ENCODE results near the gene MMRN2.

GRCh38 chr10:84329345-84329578 lies 873 bp downstream of the CCSER2 start:
- PRO-cap, 2 experiments = peak in 1 of 2 experiments; most common minus-strand start chr10:84329449 (in 1)

DNA sequence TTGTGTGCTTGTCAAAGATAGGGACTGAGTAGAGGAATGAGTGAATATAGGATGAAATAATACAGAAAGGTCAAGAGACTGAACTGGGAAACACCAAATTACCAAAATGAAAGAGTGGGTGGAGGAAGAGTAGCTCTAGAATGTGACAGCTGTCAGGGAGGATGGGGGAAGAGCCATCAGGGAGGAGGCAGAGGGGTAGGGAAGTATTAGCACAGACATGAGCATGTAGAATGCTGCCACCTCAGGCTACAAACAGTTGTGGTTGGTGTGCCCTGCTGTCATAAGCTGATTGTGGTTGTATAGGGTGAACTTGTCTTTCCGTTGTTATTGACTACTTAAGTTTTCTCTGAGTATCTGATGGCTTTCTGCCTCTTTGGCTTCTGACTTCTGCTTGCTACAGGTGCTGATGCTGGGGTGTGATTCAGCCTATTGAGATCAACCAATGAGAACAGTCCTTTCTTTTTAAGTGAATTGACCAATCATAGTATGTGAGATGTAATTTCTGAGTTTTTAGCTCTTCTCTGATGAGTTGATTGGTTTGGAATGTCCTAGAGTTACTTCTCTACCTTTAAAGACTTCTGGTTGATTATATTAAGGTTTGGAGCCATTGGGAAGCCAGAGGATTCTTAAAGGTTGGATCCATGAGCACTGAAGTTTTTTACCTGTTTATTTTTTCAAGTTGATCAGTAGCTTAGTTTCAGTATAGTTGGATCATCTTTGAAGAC lies 5.7 kb downstream of the CCSER2 start:
- PRO-cap, 2 experiments = no peak in any of the 2 experiments

GRCh38 chr10:84344297-84345275 lies 16.2 kb downstream of the CCSER2 start:
- PRO-cap, 2 experiments = no peak in any of the 2 experiments

GRCh38 chr10:86669941-86671191 lies 2.1 kb downstream of the LDB3 start:
- PRO-cap, 2 experiments = no peak in any of the 2 experiments

DNA sequence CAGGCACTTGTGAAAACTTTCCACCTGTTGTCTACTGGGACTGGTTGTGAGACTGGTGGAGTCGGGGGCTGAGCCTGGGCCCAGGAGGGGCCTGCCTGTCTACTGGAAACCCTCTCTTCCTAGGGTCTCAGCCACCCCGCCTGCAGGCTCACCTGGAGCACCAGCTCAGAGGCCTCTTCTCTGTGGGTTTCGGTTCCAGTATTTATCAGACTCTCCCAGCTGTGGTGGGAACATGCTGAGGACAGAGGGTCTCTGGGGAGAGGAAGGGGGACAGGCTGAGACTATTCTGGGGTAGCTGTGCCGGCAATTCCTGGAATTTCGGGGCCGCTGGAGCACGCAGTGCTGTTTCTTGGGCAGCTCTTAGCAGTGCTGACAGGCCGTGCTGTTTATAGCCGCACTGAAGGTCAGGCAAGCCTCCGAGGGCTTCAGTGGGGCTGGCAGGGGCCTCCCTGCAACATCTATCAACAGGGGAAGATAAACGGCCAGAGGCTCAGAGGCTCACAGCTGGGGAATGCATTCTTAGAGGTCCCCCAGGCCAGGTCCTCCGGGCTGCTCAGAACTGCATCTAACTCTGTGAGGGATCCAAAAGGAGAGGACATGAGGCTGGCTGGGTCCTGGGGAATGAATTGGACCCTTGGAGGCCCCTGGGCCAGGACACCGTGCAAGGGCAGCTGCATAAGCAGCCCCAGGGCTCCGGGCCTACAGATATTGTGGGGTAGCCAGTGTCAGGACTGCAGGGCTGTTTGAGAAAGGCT lies 4.0 kb downstream of the LDB3 start:
- PRO-cap, 2 experiments = no peak in any of the 2 experiments

- PRO-cap, 2 experiments = no peak in any of the 2 experiments
Measured at GRCh38 chr10:86690850-86691251, 22.5 kb downstream of the LDB3 start.

- PRO-cap, 2 experiments = no peak in any of the 2 experiments
Measured at GRCh38 chr10:86691252-86692287, 23.3 kb downstream of the LDB3 start.

DNA sequence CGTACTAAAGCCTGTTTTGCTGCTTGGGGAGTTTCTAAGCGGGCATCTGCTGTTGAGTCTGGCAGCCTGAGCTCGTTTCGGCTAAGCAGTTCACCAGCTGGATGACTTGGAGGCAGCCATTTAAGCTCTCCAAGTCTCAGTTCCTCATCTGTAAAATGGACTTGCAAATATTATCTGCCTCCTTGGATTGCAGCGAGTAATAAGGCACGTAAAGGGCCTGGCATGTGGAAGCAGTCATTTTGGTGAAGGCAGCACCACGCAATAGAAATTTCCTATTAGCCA lies 44.0 kb downstream of the LDB3 start:
- PRO-cap, 2 experiments = no peak in any of the 2 experiments

- PRO-cap, 2 experiments = no peak in any of the 2 experiments
Measured at GRCh38 chr10:86865841-86866431, 91.5 kb downstream of the MMRN2 start.

- PRO-cap, 2 experiments = no peak in any of the 2 experiments
Measured at GRCh38 chr10:86901063-86901494, 56.3 kb downstream of the MMRN2 start.

DNA sequence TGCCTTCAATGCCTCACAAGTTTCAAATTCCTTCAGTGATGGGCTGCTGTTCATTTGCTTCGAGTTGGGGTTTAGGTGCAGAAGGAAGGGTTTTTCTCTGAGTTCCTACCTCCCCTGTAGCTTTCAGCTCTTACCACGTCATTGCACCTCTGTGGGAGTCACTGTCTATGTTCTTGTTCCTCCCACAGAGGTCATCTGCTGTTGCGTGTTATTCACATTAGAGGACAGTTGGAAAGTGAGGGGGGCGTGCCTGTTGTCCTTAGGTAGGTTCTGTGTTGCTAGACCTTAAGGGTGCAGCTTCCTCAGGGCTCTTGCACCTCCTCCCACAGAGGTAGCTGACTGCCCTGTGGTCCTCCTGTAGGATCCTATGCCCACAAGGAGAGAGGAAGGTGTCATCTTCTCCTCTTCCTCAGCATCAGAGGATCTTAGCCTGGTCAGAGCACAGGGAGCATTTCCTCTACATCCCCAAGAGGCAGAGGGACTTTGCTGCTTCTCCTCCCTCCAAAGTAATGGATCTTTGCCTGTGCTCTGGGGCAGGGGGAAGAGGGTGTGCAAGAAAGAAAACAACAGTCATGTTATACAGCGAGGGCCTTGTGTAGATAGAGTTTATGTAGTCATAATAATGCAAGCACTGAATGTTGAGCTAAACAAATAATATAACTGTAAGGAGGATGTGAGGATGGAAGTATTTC lies 48.8 kb downstream of the MMRN2 start:
- PRO-cap, 2 experiments = no peak in any of the 2 experiments

DNA sequence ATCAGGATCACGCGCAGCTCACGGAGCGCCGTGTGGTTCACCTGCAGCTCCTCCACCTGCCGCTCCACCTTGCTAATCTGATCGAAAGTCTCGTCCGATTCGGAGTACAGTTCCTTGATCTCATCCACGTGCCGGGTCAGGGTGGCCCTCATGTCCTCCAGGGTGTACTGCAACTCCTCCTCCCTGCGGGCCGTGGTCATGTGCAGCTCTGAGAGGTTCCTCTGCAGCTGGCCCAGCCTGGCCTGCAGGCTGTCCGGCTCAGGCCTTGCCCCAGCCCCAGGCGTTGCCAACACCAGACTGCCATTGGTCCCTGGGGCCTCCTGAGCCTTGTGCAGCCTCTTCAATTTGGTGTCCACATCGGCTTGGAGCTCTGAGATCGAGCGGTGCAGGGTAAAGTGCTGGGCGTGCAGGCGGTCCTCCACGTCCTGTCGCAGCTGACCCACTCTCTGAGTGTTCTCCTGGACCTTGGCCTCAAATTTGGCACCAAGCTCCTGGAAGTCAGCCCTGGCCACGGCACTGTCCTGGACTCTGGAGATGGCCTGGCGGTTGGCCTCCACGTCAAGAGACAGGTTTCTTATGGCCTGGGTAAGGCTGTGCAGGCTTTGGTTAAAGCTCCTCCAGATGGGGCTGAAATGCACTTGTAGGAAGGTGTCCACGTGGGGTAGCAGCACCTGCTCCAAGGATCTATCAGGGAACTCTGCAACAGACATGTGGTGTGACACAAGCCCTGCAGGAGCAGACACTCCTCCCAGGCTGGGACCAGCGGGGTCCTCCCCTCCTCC lies 13.8 kb downstream of the MMRN2 start:
- PRO-cap, 2 experiments = no peak in any of the 2 experiments

DNA sequence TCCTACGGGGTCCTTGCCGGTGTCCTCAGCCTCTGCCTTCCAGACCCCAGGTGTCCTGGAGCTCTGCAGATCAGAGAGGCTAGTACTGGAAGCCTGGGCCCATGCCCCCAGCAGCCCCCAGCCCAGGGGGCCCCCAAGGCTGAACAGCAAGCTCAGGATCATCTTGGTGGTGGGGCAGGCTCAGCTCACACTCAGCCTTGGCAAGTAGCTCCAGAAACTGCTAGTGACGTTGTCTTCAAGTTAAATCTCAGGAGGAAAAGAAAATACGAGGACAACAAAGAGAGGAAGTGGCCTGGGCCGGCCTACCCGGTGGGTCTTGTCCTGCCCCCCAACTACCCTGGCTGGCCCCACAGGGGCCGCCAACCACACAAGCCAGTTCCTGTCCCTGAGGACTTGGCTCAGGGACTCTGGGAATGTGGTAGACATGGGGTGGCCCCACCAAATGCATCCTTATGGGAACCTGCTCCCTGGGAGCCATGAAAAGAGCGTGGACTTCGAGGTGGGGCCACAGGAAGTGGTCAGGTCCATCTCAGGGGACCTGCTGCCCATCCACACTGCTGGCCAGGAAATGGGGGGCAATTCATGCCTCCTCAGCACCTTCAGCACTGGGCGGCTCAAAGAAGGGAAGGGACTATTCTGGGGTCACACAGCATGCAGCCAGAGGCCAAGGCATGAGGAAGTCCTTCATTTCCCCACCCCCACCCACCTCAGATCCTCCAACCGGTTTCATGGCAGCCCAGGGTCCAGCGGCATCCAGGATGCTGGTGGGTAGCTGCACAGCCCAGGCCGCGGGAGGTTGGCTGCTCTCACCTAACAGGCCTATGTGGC lies at the start of gene MMRN2:
Gene MMRN2, minus strand, starts transcription at position 236 of the 828 bp plus-strand sequence.
- PRO-cap, 2 experiments = no peak in any of the 2 experiments

GRCh38 chr10:87051060-87051829 lies 31.2 kb downstream of the FAM25A start:
- PRO-cap, 2 experiments = no peak in any of the 2 experiments

DNA sequence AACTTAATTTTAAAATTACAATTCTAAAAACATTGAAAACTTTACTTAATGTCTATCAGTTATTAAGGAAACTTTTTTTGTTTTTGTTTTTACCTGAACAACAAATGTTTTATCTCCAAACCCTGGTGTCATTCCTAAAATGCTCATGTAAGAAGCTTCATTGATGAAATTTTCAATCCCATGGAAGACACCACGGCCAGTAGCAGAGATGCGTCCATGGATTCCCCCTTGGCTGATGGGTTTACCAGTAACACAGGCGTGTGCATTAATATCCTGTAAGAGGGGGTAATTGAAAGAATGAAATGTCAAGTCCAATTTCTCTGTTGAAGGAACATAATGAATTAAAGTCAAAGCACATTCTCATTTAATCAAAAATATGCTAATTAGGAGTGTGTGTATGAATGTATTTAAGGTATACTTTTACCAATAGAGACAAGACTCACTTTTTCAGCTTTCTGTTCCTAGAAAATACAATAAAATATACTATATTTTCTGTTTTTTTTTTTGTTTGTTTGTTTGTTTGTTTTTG lies 32.0 kb downstream of the GLUD1 start:
- PRO-cap, 2 experiments = no peak in any of the 2 experiments

DNA sequence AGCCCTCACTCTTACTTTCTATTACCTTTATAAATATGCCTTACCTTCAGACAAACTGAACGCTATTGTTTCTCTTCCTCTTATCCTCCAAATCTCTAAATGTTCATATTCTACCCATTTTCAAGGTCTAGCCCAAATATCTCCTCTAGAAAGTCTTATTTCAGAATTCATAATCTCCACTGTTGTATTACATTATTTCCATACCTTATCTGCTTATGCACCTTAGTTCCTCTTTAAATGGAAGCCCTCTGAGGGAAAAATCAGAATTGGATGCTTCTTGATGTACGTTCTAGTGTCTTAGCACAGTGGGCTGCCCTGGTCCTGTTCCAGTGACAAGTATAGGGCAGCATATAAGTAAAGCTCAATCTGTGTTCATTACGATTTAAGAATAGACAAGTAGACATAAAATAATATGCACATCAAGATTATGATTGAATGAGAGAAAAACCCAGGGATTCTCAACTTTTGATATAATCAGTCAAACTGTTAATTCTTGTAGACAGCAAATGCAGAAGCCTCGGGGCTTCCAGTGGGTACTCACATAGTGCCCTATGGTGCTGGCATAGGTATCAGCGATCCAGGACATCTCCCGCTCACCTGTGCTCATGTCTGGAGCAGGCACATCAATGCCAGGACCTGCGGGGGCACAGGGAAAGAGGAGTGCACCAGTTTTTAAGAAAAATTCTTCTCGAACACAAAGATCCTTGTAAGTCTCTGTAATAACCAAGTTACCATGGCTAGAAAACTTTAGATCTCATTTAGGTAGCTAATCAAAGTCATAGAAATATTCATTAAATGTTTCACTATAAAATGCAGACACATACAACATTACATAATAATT lies 26.9 kb downstream of the GLUD1 start:
- PRO-cap, 2 experiments = no peak in any of the 2 experiments

DNA sequence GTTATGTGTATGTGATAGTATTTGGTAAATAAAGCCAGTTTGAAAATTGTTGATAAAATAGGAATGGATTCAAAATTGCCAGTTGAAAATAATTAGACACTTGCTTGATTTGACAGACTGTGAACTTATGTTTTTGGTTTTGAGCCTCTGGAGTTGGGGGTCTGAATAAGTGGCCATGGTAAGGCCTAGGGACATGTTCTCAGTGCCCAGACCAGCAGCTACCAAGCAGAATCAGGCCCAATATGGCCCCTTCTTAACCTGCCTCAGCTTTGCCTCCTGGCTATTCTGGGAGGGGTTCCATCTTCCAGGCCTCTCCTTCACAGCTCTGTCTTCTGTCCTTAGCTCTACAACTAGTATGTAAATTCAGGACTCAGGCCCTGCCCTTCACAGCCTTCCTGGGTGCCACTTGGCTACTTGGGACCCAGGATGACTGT lies 33.4 kb upstream of the PAPSS2 start:
- PRO-cap, 2 experiments = no peak in any of the 2 experiments

DNA sequence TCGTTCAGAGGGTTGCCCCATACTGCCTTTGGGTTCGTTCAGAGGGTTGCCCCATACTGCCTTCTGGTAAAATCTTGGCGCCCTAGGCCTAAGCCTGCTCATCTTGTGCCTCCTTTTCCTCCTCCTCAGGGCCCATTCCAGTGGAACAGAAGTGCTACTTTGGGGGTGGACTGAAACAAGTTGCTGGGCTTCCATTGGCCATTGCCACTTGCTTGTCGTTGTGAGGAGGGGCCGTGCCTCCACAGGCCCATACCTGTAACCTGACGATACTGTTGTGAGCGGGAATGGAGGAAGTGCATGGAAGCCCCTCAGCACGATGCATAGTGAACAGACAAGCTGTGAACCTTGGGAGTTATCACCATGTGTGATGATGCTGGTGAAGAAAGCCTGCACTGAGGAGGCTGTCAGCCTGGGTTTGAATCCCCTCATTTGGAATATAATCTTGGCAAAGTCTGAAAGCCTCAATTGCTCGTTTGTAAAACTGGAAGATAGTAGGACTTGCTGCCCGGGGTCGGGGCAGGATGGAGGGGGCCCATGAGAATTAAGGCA lies 777 bp upstream of the PAPSS2 start:
- PRO-cap, 2 experiments = no peak in any of the 2 experiments

GRCh38 chr10:87863750-87864038 lies 269 bp downstream of the PTEN start:
- PRO-cap, 2 experiments = no peak in any of the 2 experiments

DNA sequence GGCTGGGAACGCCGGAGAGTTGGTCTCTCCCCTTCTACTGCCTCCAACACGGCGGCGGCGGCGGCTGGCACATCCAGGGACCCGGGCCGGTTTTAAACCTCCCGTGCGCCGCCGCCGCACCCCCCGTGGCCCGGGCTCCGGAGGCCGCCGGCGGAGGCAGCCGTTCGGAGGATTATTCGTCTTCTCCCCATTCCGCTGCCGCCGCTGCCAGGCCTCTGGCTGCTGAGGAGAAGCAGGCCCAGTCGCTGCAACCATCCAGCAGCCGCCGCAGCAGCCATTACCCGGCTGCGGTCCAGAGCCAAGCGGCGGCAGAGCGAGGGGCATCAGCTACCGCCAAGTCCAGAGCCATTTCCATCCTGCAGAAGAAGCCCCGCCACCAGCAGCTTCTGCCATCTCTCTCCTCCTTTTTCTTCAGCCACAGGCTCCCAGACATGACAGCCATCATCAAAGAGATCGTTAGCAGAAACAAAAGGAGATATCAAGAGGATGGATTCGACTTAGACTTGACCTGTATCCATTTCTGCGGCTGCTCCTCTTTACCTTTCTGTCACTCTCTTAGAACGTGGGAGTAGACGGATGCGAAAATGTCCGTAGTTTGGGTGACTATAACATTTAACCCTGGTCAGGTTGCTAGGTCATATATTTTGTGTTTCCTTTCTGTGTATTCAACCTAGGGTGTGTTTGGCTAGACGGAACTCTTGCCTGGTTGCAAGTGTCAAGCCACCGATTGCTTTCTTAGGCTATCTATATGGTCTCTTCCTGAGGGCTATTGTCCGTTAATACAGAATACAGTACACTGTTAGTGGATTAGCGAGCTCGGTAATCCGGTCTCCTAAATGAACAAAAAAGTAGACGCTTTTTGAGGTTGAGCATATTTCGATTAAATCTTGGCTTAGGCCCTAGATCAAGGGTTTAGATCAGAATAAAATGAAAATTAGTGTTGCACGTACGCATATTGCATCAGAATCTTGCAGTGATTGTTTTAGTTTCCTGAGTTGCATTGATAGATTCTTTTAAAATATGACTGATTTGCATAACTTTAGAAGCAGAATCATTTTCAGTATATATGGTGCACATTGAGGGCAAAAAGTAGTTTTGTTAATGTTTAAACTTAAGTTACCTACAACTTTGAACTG lies 982 bp downstream of the PTEN start:
- PRO-cap, 2 experiments = no peak in any of the 2 experiments

Measured in Colon Carcinoma Metastatic in the Brain (tissue), 2 donors.